ENCODE measurements around a stretch of chr10.

DNA sequence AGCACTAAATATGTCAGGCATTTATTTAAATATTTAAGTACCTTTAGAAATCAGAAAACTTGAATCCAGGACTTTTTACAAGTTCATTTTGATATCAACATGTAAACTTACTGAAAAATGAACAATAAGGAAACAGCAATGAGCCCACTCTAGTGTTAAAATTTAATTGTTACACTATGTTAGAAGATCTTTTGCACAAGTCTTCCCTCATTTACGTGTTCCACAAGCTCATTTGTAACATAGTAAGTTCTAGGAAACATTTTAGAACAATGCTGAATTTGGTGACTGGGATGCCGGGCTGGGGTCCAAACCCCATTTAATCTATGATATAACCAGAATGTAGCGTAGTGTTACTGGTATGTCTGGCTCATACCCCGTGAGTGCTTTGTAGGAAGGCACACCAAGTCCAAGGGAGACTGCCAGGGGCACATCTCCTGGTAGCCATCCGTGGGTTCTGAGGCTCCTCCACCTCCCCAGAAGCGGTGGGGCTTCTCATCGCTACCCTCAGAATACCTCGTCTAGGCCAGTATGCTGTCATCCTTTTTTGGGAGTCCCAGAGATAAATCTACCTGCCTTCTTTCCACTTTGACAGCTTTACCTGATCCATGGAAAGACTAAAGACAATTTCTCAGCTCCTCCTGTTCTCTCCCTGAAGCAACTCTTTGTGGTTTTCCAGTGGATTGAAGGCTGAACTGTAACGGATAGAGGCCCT is 21.3 kb upstream of the TMEM236 start:
- PRO-cap: no peak

DNA sequence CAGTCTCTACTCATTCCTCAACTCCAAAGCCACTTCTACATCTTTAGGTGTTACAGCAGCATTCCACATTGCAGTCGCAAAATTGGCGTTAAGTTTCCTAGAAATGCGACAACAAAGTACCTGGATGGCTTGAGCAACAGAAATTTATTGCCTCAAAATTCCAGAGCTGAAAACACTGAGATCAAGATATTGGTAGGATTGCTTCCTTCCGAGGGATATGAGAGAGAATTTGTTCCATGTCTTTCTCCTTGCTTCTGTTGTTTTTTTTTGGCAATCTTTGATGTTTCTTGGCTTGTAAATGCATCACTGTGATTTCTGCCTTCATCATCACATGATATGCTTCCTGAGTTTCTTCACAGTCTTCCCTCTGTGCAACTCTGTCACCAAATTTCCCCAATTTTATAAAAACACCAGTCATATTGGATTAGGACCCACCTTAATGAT is 14.6 kb downstream of the TMEM236 start:
- PRO-cap: no peak

GRCh38 chr10:18177044-18177657 is 36.9 kb downstream of the CACNB2 start:
- PRO-cap: no peak

DNA sequence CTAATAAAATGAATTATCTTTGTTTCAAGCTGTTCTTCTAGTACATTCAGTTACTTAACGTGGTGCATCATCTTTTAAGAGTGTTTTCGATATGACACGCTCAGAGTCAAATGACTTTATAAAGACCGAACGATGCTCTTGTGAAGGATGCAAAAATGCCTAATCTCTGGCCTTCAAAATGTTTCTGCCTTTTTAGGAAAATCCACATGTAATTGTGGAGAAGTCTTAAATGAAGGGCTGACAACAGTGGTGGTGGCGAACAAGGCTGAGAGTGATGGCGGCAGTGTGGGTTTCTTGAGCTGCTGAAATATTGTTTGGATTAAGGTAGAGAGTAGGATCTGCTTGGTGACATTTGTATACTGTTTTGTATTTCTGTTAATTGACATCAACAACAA is 47.5 kb downstream of the CACNB2 start:
- PRO-cap: no peak

DNA sequence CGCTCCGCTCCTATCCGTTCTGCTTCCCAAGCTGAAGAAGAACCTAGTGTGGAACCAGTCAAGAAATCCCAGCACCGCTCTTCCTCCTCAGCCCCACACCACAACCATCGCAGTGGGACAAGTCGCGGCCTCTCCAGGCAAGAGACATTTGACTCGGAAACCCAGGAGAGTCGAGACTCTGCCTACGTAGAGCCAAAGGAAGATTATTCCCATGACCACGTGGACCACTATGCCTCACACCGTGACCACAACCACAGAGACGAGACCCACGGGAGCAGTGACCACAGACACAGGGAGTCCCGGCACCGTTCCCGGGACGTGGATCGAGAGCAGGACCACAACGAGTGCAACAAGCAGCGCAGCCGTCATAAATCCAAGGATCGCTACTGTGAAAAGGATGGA is 112.1 kb downstream of the NSUN6 start:
- PRO-cap: no peak

DNA sequence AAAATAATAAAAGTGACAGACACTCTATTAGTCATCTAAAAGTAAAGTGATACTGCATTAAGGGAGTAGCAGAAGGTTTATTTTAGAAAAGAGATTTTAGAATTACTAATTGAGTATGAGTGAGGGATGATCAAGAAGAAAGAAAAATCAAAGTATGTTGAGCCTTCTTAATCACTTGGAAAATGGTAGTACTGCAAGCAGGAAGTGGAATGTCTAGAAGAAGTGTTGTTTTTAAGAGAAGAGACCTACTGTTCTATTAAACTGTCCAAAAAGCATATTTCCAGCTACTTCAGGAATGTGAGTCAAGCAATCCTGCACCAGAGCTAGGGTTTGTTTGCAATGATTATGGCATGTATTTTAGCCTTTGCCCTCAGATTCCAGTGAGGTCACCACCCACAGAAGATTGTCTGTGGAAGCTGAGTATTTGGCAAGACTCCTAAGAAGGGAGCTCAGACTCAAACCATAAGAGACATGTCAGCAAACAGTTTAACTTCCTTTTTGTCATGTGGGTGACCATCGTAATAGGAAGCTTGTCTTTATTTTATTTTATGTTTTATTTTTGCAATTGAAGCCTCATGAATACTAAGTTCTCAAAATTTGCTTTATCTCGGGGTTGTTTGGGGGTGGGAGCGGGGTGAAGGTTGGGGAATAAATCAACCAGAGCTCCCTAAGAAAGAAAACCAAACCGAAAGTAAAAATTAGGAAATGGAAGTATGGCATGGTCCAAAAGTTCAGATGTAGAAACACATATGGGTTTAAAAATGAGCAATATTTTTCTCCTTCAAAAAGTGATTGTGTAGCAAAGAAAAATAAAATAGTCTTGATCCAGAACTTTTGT is 177.6 kb upstream of the PLXDC2 start:
- PRO-cap: no peak

DNA sequence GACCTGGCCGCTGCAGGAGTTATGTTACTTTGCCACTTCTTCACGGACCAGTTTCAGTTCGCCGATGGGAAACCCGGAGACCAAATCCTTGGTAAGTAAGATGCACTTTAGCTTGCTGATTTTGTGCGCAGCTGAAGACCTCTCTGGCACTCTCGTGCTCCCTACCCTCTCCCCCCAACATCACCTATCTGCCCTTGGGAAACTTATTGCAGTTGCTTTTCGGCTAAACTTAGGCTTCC is 788 bp downstream of the PLXDC2 start:
- PRO-cap: no peak

DNA sequence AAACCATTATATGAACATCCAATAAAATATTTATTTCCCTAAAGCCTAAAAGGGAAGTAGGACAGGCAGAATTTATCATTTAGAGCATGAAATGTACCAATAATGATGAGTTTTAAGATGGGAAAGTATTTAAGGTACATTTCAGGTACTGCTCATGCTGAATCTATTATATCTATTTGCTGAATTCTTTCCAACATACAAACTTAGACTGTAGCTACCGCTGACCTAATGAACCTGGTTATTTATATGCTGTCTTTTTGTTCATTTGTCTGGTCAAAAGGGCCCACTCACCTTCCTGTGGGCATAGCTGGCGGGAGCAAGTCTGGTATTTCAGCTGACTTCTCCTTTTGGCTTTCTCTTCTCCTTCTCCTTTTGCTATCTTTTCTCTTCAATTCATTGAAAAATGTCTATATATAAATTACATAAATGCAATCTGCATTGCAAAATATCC is 9.4 kb downstream of the PLXDC2 start:
- PRO-cap: no peak

DNA sequence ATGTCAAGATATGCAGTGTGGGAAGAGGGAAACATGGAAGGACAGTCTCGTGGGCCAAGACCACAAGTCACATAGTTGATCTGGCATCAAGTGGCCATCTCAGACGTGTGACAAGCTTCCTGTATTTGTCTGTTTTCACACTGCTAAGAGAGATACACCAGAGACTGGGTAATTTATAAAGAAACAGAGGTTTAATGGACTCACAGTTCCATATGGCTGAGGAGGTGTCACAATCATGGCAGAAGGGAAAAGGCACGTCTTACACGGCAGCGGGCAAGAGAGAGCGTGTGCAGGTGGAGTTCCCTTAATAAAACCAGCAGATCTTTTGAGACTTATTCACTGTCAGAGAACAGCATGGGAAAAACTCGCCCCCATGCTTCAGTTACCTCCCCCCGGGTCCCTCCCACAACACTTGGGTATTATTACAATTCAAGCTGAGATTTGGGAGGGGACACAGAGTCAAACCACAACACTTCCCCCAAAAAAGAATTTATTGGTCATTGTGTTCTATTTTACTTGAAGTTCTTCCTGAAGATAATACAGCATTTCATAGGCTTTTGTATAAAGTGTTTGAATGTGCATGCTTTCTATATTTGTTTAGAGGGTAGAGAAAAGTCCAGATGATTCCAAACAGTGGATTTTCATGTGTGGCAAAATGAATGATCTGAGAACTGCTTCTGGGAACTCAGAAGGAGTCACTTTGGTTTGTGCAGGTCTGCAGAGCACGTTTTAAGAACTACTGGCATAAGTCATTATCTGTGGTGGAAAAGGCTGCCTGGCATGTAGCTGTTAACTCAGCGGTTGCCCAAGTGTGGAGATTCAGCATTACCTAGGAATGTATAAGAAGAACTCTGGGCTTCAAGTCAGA is 30.7 kb downstream of the PLXDC2 start:
- PRO-cap: no peak

DNA sequence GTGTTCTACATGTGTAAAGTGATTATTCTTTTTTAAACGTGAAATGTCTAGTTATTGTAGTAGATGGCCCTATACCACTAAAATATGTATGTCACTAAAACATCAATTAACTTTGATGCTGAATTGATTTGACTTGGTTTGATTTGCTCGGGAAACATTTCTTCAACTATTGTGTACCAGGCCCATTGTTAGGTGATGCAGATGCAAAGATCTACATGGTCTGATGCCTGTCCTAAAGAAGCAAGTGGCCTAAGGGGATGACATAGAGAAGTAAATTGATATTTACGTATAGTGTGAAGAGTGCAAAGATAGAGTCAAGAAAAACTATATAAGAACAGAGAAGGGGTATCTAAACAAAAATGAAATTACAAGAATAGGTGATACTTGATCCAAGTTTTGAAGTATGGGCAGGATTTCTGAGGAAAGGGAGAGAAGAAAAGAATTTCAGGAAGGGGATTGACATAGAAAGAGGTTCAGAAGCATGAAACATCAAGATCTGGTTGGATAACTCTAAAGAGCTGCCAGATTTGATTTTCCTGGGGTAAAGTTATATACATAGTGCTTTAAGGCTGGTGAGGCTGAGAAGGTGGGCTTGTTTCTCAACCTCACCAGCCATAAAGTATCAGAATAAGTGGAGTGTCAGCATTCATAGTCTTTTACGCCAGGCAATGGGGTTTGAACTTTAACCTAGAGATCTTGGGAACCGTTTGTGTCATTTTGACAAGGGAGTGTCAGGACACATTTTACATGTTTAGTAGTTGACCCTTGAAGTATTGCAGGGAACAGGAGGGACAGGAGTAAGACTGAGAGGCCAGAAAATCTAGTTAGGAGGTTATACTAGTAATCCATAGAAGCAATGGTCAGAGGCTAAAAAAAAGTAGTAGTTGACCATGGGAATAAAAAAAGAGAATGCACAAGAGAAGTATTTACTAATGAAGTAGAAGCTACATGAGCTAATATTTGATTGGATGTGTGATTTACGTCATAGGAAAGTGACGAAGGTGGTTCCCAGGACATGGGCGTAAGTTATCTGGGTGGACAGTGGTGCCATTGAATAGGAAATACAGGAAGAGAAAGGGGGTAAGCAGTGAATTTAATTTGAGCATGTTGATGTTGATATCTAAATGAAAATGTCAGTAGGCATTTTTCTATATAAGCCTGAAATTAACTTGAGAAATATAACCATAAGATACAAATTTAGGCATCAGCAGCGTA is 411.2 kb downstream of the PLXDC2 start:
- PRO-cap: no peak

- PRO-cap: unidirectional peak, plus-strand start at chr10:20555640
These were observed 341.6 kb downstream of the NEBL start for GRCh38 chr10:20555444-20555932.

DNA sequence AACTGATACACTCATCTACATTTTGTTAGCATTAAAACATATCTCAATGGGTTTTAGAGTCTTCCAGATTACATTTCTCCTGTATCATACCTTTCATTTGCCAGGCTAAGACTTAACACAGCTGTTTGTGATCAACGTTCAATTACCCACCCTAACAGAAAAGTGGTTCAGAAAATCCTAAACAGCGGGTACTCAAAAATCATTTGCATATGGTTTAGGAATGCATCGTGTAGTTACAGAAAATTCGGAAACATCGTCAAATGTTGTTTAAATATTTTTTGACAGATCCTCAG is 84.8 kb upstream of the NEBL start:
- PRO-cap: no peak

DNA sequence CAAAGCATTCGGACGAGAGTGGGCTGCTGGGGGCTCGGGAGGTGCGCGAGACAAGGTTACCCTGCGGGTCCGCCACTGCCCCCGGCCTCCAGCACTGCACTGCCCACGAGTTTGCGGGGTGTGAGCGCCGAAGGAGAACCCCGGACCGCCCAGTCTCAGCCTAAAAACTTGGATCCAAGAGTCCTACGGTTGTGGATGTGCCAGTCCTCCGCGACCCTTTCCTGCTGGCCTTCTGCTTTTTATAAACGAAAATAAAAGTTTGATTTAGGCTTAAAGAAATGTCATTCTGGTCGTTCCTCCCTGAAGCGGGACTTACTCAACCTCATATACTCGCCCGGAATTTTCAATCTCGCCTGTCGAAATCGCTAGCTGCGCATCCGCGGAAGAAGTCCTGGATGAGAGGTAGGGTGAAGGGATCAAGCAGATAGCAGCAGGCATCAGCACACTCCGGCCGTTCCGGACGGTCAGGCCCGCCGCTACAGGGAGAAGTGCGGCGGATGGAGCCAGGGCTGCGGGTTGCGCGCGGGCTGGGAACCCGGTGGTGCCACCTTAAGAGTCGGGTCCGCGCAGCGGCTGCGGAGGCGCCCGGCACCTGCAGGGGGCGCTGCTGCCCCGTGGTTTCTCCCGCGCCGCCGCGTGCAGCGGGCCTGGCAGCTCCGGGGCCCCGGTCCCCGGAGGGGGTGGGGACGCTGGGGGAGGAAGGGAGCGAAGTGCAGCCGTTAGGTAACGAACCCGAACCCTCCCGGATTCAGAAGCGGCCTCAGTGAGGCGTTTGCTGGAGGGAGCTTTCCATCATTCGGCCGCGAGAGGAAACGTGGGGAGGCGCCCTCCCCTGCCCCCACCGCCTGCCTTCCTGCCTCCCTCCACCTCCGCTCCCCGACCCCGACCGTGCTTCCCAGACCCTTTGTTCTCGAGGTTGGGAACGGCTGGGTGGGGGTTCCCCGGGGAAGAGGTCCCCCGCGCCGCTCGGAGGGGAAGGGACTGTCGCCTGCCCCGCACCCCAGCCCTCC is 29.9 kb downstream of the SKIDA1 start:
- PRO-cap: bidirectional peak, plus-strand start at position 795 of the sequence, minus-strand start at position 492 of the sequence; bidirectional peak, plus-strand start at position 907 of the sequence, minus-strand start at position 906 of the sequence

- PRO-cap: no peak
These were observed 19.8 kb downstream of the SKIDA1 start for GRCh38 chr10:21505567-21506127.

DNA sequence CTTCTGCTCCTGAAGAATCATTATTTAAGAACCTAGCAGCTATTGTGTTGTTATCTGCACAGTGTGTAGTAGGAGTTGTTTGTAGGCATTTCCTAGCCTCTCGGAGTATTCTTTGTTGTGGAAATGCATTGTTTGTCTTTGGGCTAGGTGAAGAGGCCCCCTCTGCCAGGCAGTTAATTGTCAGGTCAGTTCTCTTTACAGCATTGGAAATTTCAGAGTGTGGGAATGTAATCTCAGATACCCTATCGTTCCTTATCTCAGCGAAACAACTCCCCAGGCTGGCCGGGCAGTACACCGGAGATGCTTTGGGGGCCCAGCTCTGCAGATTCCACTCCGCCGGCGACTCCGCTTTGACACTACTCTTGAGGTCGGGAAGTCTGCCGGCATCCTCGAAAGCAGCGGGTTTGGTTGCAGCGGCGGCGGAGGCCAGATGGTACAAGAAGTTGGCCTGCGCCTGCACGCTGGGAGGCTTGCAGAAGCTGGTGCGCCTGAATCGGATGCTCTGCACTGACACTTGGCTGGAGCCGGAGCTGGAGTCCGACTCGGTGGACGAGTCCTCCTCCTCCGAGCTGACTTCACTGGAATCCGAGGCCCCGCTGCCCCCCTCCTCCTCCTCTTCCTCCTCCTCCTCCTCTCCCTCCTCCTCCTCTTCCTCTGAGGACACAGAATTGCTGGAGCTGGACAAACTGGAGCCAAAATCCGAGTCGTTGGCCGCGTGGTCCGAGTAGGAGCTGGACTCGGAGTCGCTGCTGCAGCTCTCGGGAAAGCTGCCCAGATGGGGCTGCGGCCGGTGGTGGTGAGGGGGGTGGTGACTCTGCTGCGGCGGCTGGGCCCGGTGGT is 9.3 kb downstream of the SKIDA1 start:
- PRO-cap: bidirectional peak, plus-strand start at position 513 of the sequence, minus-strand start at position 509 of the sequence

DNA sequence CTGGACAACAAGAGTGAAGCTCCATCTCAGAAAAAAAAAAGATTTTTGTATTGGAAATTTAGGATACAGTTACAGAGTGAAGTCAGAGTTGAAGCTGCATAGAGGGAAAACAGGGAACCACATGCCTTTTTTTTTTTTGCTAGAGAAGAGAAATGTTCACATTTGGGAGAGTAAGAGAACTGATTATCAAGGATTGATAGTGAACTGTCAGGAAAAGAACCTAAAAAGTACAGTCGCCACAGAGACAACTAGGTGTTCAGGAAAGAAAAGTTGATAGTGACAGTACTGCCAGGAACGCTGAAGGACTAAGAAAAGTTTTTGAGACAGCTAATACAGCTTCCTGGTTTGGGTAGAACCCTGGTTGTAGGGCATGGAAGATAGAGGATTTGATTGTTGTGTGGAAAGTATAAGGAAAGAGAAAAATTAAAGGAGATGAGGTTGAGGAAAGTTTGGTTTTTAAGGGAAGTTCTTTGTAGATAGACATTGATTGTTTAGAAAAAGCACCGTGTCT is 11.1 kb downstream of the MLLT10 start:
- PRO-cap: no peak

DNA sequence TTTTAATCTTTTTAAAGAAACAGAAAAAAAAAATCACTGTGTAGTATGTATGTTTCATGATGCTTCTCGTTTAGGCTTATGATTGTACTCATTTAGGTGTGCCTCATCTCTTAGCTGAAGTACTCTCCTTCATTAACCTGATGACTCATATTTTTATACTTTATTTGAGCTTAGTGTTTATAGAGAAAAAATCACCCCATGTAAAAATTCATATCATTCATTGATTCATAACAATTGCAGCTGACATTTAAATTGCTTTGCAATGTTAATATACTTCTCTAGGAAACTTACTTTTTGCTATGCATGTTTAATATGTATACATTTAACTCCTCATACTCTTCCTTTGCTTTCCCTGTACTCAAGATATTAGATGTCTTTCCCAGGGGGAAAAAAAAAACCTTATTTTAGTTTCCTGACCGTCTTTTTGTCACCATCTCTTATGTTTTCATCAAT is 159.0 kb downstream of the MLLT10 start:
- PRO-cap: no peak

- PRO-cap: no peak
These were observed 213.1 kb downstream of the MLLT10 start for GRCh38 chr10:21746849-21747889.

- PRO-cap: no peak
These were observed 41.6 kb downstream of the DNAJC1 start for GRCh38 chr10:21961899-21962458.

DNA sequence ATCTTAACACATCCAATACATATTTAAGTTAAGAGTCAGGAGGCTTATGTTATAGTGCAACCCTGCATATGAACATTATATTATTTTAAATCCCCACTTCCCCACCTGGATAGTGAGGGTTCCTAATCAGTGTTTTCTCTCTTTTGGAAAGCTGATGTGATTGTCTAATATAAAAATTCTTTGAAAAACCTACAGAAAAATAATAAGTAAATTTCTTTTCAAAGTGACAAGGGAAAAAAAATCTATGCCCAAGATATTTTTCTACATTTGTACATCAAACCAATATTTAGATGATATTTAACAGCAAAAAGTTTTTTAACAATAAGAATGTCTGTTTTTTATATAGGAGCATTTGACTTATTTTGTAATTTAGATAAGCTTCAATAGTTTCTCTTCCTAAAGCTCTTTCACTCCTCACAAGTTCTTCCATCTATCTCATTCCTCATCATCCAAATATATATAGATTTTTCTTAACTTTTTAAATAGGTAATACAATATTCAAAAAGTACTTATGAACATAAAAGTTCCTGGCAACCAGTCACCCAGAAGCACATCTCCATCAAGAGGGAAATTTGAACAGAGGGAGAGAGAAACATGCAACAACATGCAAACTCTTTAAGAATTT is 25.7 kb downstream of the DNAJC1 start:
- PRO-cap: no peak

All from neural crest cell (in vitro differentiated cells).